SJCRH30 (cell line): ENCODE measurements around the gene VAC14.

GRCh38 chr16:69890419-69890894 lies 60.7 kb upstream of the CLEC18A start:
- RAMPAGE, long total RNA = no peak

DNA sequence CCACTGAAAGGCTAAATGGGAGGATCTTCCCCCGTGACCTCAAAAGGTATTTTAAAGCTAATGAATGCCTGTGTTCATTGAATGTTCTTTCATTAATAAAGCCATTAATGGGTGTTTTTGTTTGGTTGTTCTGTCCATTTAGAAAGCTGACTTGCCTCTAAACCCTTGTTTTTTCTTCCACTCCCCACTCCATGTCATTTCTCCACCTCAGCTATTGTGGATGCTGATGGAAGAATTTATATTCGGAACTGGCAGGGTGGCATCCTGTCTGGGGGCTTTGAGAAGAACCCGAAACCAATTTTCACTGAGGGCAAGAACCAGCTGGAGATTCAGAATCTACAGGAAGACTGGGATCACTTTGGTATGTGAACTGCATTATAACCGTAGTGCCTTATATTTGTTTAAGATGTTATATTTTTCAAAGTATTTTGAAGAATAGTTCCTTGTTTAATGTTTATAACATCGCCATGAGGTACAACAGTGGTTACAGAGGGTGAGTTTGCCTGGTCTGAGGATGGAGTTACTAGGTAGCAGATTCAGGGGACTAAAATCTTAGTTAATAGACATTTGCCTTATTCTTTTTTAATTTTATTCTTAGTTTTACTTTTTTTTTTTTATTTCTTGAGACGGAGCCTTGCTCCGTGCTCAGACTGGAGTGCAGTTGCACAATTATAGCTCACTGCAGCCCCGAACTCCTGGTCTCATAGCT lies 18.0 kb downstream of the PDPR start:
- RAMPAGE, long total RNA = no peak

DNA sequence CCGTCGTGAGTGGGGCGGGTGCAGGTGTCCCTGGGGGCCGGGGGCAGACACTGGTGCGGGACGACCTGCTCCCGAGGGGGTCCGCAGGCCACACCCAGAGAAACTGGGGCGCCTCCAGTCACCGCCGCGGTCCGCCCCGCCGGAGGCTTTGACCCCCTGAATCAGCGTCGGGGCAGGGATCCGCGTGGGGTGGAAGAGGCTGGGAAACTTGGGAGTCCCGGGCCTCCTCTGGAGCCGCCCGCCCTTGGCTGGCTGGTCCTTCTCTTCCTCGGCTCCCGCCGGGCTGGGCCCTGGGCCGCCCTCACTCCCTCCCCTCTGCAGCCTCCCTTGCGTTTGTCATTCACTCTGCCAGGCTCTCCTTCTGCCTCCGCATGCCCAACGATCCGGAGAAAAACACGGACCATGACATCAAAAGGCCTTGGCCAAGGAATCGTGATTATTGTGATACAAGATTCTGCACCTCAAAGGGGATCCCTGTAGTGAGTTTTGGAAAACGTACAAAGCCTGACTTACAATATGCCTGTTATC lies 15.0 kb downstream of the CLEC18C start:
- RAMPAGE, long total RNA = no peak

DNA sequence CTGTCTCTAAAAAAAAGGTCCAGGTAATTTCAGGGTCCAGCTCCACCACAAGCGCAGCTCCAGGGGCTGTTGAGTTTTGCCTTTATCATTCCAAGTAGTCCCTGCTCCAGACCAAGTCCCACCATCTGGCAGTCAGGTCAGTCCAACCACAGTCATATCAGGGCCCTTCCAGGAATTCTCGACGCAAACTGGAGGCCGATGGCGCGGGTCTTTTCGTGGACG lies 1.0 kb downstream of the EXOSC6 start:
- RAMPAGE, long total RNA = no peak

DNA sequence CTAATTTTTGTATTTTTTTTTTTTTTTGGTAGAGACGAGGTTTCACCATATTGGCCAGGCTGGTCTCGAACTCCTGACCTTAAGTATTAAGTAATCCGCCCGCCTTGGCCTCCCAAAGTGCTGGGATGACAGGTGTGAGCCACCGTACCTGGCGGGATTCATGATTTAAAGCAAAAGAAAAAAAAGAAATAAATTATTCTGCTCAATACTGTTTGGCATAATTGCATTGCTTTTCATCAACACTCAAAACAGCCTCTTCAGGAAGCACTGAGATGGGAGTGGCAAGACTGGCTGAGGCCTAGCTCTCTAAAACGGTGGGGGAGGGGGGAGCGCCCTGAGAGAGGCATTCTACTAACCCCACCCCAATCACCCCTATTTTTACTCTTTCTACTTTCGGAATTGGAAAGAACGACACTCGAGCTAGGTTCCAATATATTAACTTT lies 33.1 kb downstream of the DDX19A start:
- RAMPAGE, long total RNA = no peak

DNA sequence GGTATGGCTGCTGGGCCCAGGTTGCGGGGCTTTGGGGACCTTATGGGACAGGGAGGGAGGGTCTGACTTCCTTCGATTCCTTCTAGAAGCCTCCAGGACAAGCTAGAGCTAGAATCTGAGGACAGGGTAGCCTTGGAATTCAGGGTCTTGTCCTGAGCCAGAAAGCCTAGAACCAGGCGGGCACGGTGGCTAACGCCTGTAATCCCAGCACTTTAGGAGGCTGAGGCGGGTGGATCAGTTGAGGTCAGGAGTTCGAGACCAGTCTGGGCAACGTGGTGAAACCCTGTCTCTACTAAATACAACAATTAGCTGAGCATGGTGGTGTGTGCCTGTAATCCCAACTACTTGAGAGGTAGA lies 13.5 kb downstream of the FCSK start:
- RAMPAGE, long total RNA = no peak

DNA sequence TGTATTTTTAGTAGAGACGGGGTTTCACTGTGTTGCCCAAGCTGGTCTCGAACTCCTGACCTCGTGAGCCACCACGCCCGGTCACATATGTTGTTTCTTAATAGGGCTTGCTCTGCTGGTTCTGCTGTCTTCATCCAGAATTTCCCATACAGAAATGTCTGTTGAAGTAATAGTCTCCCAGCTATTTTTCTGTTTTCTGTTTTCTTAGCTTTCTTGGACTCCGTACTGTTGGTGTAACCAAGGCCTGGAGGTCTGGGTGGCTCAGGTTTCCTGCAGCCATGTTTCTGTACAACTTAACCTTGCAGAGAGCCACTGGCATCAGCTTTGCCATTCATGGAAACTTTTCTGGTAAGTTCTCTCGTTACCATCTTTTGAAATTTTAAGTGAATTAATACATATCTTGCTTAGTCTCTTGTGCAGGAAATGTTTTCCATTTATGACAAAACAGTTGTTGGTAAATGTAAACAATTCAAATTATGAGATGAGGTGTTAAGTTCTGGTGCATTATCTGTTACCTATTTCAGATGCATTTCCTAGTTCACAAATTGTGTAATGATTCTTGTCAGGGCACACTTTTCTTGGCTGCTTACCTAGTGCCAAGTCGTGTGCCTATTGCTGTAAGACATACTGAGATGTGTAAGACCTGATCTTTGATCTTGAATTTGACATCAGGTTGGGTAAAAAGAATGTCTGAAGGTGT lies 2.9 kb downstream of the SF3B3 start:
- RAMPAGE, long total RNA = no peak

- RAMPAGE, long total RNA = no peak
Measured at GRCh38 chr16:70548496-70549516, 25.2 kb downstream of the SF3B3 start.

DNA sequence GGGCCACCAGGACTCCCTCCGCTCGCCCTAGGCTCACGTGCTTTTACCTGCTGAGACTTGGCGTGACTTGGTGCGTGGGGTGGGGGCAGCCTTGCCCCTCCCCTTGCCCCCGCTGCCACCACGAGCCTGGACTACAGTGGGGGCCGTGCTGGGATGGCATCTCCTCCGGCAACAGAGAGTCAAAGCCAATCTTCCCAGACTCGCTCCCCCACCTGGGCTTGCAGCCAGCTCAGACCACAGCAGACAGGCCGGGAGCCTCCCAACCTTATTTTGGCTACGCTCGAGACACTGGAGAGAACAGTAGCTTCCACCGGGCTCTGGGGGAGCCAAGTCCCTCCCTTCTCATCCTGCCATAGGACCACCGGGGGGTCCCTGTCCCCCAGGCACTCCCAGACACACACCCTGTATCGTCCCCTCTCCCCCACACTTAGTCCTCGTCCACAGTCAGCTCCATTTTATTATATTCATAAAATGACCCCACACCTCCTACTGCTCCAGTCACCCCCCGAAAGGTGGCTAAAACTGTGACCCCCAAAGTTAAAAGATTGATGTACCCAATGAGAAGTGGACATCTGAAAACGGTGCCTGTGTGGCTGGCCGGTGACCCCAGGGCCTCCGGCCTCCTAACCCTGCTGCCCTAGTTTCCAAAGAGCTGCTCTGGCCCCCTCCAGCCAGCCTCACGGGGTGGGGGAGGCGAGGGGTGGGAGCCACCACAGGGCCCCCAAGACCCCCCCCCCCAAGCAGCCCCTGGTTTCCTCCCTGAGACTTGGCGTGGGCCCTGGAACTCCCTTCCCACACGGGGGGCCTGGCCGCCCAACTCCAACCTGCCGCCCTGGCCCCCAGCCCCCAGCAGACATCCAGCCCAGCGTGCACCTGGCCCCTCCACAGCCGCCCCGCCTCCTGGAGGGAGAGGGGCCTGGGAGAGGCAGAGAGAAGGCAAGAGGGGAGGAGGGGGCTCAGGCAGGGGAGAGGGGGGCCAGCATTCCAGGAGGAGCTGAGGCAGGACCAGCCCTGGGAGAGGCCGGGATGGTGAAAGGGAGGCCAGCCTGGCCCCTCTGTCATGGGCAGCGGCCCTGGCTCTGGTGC lies 16.3 kb downstream of the IL34 start:
- RAMPAGE, long total RNA = no peak

DNA sequence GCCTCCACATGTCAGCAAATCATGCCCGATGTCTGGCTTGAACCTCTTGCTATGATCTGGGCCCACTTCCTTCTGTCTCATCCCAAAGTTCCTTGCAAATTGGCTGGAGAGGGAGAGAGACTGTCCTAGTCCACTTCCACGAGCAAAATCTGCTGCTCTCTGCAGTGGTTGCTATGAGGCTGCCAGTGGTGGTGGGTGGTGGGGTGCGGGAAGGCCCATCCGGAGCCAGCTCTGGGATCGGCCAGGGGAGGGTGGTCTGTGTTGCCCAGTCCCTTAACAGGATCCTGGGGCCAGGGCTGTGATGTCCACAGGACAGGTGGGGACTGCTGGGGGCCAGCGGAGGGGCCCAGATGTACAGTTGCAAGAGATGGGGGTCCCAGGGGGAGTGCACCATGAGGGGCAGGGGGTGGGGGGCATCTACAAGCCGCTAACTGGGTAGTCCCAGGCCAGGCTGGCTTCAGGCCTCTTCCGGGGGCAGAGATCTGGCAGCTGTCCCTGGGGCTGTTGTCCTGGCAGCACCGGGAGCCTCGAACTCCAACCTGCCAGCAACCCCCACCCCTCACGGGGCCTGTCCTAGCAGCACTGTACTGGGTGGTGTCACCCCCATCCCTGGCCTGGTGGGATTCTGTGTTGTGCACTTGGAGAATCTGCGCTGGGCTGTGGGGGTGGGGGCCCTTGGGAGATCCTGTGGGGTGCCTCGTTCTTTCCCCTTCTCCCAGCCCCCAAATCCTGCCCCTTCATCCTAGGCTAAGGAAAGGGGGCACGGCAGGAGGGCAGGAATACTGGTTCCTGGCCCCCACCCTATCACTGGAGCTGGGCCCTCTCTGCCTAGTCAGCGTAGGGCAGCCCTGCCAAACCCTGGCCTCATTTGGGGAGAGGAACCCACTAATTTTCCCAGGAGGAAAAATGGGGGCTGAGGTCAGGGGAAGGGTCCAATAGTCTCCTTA lies 1.6 kb downstream of the MTSS2 start:
- RAMPAGE, long total RNA = no peak

GRCh38 chr16:70684953-70685484 lies 834 bp downstream of the MTSS2 start:
- RAMPAGE, long total RNA = no peak

- RAMPAGE, long total RNA = no peak
Measured at GRCh38 chr16:70689408-70690022, 3.7 kb upstream of the MTSS2 start.

DNA sequence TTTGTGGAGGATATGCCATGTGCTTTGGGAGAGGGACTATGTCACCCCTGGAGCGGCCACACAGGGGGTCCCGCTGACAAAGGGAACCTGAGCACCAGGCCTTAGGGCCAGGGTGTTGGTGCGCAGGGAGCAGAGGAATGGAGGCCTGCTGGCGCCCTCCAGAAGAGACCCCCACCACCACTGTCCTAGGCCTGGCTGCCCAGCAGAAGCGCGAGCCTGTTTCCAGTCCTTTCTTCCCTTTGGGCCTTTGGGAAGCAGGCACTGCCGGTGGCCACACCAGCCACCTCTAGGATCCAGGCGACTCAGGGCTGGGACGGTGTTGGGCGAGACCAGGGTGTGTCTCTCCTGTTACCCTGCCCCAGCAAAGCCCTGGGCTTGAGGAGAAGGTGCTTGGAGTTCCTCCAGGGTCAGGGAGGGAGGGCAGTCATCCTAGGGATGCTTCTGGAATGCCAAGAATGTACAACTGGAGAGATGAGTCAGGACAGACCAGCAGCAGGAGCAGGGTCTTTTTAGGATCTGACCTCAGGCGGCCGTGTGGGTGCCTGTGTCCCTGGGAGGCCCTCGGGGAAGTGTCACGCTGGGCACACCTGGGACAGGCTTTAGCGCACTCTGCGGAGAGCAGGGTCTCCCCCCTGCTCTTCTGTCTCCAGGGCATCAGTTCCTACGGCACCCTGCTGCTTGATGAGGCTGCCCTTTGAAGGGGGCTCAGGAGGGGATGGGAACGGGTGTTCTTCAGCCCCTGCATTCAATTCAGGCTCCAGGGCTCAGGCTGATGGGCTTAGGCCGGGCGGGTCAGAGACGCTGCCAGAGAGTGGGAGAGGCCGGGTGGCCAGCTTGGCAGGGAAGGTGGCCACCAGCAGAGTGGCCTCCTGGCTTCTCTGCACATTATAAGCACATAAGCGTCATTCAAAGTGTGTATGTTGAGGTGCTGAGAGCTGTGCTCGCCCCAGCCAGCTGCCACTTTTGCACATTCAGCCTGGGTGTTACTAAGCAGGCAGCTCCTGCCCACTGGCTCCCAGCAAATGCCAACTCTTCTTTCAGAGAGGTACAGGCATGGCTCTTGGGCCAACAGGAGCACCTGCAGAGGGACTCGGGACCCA lies 8.3 kb upstream of the MTSS2 start:
- RAMPAGE, long total RNA = no peak

DNA sequence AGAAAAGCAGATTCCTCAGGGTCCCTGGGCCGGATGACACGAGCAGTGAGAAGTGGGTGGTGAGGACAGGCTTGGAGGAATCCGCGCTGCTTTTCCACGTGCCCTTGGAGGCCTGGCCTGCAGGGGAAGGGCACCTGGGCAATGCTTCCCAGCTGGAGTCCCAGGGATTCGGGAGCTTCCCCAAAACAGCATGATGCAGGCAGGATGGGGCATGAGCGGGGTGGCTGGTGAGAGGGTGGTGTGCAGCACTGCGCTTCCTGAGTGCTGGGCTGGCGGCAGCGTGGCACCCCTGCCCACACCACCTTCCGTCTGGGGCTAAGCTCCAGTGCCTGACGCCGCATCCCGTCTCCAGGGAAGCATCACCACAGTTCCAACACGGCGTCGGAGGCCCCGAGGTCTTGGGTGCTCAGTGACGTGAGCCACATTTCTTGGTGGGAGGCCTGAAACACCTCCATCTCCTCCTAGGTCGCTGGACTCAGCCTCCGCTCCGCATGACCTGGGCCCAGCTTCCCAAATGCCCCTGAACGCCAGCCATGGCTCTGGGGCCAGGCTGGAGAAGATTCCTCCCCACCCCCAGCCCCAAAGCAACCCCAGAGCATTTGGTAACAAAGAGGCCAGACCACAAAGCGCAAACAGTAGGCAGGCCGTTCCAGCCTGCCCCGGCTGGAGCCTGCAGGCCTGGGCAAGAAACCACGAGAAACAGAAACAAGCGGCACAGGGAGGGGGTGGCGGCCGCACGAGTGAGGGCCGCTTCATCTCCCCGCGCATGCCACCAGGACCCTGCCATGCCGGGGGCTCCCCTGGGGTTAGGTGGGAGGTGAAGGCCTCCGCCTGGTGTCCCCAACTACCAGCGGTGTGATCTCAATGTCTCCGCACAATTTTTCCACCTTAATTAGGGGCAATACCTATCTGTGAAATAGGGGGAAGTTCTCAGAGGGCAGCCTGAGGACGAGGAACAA lies 14.0 kb upstream of the MTSS2 start:
- RAMPAGE, long total RNA = no peak

DNA sequence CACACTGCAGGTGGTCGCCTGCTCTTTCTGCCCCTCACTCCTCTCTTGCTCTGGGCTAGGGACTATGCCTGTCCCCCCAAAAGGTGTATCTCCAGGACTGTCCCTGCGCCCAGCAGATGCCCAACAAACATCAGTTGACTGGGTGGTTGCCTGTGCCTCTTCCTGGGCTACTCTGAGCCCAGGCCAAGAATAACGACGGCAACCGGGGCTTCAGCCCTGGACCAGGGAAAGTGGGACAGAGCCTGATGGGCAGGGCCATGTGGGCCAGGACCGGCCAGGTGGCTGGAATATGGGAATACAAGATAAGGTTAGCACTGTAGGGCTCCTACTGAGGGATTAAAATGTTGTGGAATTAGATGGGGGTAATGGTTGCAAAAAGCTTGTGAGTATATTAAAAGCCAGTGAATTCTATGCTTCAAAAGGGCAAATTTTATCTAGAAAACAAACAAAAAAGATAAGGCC lies 55.3 kb downstream of the VAC14 start:
- RAMPAGE, long total RNA = no peak

GRCh38 chr16:70789033-70789728 lies 11.8 kb downstream of the VAC14 start:
- RAMPAGE, long total RNA = no peak

- RAMPAGE, long total RNA = no peak
Measured at GRCh38 chr16:70800168-70801519, at the start of gene VAC14. TSS of gene VAC14 (minus strand) at chr16:70801158.

GRCh38 chr16:71573453-71574286 lies 3.2 kb downstream of the TAT start:
- RAMPAGE, long total RNA = no peak

GRCh38 chr16:71581420-71582180 lies 4.7 kb upstream of the TAT start:
- RAMPAGE, long total RNA = no peak

DNA sequence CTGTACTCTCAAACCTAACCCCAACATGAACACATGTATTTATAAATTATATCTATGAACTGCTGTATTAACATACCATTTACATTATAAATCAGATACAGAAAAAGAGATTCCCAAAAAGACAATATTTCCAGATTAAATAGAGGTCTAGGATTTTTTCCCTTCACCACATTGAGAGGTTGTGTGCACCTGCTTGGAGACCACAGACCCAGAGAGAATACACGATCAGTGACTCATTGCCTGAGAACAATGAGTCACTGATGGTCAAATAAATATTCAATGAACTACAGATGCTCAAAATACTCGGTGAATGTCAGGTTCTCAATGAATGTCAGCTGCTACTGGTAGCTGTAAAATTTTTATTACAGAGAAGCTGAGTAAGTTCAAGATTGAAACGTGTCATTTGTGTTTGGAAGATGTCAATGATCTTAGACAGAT lies 17.7 kb upstream of the MARVELD3 start:
- RAMPAGE, long total RNA = no peak